ENCODE data around the genes MRPL32, URGCP and DBNL.

GRCh38 chr7:42931983-42932770, at the start of gene MRPL32:
Gene MRPL32, plus strand, starts transcription at chr7:42932376.
- RRBS: 1% methylated on average over 17 of the region's 52 CpGs

- RRBS: 4% methylated on average over 3 of the region's 13 CpGs
Observed at GRCh38 chr7:42932771-42933210, 615 bp downstream of the MRPL32 start.

DNA sequence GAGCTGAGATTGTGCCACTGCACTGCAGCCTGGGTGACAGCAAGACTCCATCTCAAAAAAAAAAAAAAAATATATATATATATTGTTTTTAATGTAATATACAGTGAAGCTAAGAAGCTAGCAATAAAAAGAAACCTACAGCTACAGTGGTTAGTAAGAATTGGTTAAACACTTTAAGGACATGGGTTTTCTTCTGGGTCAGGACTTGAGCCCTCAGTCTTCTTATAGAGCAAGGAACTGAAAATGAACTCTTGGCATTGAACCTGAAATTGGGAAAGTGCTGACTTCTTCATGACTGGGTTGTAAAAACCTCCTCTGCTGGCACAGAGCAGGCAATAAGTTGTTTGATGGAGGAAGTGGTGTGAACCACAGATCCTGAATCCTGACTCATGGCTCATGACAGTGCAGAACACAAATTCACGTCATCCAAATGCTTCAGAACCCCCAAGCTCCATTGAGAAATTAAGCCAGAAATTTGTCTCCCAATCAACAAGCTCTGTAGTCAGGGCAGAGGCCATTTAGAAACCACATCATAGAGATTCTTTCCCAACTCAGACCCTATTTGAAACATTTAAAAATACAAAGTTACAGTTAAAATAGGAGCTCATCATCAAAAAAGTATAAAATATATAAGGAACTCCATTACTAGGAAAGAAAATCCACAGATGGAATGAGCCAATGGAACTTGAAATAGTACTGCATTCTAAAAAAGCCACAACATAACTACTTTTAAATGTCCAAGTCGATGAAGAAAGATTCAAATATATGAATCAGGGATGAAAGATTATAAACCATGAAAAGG, 10.4 kb upstream of the STK17A start:
- RRBS: no CpG with 5 or more reads among the region's 2 CpGs

- RRBS: no CpG with 5 or more reads among the region's 12 CpGs
Observed at GRCh38 chr7:43615763-43616645, 33.1 kb downstream of the STK17A start.

DNA sequence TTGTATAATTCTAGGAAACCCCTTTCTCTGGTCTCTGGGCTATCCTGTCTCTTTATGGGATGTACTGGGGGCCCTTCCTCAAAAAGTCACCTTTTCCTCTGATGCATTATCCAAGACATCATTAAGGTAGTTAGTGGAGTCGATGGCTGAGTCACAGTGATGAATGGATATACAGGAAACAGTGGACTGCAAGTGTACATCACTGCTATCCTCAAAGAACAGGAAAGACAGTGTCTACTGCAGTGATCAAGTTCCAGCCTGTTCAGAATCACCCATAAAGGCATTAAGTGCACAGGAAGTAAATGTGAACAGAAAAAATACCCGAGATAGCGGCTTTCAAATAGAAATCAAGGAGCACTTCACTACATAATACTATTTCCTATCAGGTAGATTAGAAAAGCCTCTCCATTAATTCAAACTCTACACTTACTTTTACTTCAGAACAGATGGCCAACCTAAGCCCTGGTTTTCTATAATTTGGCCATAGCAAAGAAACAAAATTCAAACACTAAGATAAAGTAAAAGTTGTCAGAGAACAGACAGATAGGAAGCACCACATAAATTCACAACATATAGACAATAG, 54.6 kb downstream of the STK17A start:
- RRBS: no CpG with 5 or more reads among the region's 3 CpGs

DNA sequence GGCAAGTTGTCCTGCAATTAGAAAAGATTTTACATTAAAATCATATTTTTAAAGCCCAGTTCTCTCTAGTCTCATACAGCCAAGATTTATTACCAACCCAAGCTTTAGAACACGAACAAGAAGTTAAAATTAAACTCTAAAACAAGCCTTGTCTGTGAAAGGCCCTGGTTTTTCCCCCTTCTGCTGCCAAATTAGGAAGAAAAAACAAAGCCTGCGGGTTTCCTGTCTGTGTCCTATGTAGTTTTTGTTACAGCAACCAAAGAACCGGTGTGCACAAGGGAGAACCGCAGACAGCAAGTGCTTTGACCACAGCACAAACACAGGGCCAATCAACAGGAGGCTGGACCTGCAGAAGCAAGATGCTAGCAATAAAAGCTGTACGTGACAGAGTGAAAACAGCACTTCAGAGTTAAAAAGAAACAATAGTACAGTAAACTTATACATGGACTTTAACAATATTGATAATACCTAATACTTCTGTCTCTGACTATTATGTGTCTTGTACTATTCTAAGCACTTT, 65.8 kb downstream of the STK17A start:
- RRBS: no CpG with 5 or more reads among the region's 5 CpGs

DNA sequence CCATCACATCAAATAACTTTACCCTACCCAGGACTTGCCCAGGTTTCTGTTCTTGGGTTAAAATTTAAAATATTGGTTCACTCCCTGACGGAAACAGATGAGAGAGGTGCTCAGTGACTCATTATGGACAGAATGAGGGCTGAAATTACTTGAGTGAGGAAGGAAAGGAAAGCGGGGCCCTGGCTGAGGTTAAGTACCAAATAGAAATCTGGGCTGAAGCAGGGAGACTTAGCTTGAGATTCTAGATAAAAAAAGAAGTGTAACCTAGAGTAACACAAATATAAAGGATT, 59.6 kb downstream of the COA1 start:
- RRBS: no CpG with 5 or more reads among the region's 2 CpGs

DNA sequence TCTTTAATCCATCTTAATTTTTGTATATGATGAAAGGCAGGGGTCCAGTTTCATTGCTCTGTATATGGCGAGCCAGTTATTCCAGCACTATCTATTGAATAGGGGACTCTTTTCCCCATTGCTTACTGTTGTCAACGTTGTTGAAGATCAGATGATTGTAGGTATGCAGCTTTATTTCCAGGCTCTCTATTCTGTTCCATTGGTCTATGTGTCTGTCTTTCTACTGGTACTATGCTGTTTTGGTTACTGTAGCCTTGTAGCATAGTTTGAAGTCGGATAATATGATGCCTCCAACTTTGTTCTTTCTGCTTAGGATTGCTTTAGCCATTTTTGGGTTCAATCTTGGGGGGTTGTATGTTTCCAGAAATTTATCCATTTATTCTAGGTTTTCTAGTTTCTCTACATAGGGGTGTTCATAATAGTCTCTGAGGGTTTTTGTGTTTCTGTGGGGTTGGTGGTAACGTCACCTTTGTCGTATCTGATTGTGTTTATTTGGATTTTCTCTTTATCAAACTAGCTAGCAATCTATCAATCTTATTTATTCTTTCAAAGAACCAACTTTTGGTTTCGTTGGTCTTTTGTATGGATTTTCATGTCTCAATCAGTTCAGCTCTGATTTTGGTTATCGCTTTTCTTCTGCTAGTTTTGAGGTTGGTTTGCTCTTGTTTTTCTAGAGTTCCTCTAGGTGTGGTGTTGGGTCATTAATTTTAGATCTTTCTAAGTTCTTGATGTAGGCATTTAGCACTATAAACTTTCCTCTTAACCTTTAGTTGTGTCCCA, 26.9 kb downstream of the COA1 start:
- RRBS: no CpG with 5 or more reads among the region's 7 CpGs

- RRBS: no CpG with 5 or more reads among the region's 13 CpGs
Observed at GRCh38 chr7:43866425-43866979, 2.8 kb downstream of the MRPS24 start.

DNA sequence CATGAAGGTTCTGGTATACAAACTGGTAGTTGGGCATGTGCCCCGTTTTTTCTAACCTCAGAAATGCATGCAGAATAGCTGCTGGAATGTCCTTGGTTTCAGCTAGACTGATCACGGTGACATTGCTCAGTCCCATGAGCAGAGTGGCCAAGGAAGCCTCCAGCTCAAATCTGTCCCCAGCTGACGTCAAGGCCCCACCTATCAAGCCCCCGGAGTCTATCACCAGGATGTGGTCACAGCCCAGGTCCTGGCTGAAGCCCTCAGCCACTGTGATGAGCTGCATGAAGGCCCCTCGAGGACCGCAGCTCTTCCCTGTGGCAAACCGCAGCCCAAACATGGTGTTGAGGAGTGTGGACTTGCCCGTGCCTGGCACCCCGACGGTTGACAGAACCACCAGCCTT, 7.7 kb upstream of the MRPS24 start:
- RRBS: no CpG with 5 or more reads among the region's 10 CpGs

DNA sequence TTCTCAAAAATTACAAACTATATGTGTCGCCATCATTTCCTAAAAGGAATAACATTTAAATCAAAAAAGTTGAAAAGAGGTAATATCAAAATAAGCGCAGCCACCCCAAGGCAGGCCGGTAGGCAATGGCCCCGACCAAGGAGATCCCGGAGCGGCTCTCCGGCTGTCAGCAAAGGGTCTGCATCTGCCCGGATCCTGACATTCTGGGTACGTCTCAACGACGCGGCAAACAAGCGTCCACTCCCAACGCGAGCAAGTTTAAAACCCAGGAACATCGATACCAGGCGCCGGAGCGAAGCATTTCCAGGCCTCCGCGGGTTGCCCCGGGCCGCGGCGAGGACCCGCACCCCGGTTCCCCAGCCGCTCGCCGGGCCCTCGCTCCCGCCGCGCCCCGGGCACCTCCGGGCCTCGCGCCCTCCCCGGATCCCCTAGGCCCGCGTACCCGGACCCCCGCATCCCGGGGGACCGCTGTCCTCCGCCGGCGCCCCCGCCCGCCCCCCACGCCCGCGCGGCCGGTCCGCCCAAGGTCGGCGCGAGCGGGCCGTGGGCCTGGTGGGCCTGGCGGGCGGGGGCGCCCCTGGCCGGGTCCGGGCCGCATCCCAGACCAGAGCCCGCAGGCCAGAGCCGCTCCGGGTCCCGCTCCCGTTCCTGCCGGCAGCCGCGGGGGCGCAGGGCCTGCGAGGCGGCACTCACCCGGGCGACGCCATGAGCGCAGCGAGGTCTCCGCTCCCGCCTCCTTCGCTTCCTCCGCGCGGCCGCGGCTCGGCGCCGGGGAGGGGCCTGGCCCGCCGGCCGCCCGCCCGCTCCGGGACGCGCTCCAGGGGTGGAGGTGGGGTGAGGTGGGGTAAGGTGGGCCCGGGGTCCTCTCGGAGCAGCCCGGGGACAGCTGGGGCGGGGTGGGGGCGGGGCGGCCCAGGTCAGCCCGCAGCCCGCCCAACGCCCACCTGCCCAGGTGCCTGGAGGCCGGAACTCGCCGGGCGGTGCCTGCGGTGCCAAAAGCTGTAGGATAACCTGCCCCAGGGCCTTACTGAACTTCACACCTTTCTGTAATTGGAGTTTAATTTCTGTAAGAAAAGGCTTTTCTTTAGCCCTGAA, at the start of gene URGCP:
Gene URGCP (minus strand): TSS at position 728 of the 1,095 bp plus-strand sequence.
- RRBS: 2% methylated on average over 48 of the region's 116 CpGs

DNA sequence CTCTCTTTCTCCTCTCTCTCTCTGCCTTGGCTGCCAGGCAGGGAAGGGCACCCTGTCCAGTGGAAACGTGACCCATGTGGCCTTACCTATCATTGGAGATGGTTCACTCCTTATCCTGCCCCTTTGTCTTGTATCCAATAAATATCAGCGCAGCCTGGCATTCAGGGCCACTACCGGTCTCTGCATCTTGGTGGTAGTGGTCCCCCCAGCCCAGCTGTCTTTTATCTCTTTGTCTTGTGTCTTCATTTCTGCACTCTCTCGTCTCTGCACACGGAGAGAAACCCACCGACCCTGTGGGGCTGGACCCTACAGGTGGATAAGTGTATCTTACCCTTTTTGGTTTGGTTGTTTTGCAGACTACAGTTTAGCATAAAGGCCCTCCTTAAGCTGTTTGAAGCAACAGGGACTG, 23.0 kb downstream of the SPDYE1 start:
- RRBS: no CpG with 5 or more reads among the region's 6 CpGs

GRCh38 chr7:44040199-44040883, 4.2 kb upstream of the DBNL start:
- RRBS: 2% methylated on average over 10 of the region's 70 CpGs

GRCh38 chr7:44044332-44044834, at the start of gene DBNL:
Gene DBNL, plus strand, starts transcription at chr7:44044702.
- RRBS: 3% methylated on average over 28 of the region's 47 CpGs

GRCh38 chr7:44045458-44046286, 1.2 kb downstream of the DBNL start:
- RRBS: no CpG with 5 or more reads among the region's 6 CpGs

GRCh38 chr7:44059166-44059924, 6.0 kb downstream of the PGAM2 start:
- RRBS: no CpG with 5 or more reads among the region's 13 CpGs

DNA sequence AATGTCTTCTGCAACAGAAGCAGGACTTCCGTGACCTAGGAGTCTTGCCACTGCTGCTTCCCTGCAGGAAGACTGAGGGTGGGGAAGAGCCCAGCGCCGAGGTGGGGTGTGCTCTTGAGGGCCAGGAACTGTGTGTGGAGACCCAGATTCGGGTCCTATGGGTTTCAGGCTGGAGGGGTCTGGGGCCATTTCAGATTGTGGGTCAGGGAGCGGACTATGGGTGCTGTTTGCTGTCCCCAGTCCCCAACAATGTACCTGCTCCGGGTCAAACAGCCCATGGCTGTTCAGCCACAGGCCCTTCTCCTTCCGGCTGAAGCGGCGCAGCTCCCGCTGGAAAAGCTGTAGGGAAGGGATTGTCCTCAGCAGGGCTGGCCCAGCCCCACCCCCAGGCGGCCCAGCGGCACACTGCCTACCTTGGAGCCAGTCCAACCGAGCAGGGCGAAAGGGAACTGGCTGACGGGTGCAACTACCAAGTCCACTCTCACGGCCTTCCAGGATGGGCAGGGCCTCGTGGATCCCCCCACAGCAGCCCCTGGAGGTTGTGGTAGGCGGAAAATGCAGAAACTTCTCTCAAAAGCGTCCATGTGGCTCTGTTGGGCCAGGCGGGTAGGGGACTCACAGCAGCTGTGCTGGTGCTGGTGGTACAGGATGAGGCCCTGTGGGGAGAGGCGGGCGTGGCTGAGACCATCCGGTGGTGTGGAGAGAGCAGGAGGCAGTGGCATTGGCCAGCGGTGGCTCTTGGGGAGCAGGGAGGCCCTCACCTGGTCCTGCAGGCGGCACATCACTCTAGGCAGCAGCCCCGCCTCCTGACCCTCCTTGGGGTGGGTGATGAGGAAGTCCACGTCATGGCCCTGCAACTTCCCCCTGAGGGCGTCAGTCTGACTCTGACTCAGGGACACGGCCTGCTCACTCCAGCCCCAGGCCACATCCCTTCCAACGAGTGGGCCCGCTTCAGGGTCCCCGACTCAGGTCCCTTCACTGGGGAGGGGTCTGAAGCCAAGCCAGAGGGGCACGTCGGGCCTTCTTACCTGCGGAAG, 8.3 kb upstream of the PGAM2 start:
- RRBS: no CpG with 5 or more reads among the region's 35 CpGs

DNA sequence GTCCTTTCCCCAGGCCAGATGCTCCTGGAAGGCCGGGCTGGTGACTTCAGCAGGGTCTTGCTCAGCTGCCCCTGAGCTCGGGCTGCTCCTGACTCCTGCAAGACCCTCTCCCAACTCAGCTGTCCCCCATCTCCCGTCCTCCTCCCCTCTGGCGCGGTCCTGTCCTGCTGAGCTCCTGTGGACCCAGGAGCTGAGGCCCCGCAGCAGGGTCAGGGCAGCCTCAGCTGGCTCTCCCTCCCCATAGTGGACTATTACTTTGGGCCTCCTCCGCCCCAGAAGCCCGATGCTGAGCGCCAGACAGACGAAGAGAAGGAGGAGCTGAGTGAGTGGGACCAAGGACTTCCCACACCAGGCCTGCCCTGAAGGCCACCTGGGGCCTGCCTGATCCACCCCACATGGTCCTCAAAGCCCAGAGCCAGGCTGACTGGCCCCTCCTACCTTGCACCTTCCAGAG, 4.5 kb downstream of the AEBP1 start:
- RRBS: no CpG with 5 or more reads among the region's 10 CpGs

DNA sequence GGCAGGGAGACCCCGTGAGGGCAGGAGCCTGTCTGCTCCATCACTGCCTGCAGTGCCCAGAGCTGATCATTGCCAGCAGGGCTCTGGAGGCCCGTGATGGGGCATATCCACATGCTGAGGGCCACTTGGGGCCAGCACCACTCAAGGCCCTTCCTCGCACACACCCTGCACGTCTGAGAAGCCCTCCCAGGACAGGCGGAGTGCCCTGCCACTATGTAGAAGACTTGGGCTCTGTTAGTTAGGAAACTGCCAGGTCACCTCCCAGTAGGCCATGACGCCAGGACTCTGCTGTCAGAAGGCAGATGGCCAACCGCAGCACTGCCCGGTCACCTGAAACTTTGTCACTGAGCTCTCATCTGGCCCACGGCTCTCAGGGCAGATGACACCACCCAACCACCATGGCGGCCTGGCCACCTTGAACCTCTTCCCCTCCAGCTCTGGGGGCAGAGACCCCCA, 42.0 kb downstream of the CAMK2B start:
- RRBS: no CpG with 5 or more reads among the region's 10 CpGs

DNA sequence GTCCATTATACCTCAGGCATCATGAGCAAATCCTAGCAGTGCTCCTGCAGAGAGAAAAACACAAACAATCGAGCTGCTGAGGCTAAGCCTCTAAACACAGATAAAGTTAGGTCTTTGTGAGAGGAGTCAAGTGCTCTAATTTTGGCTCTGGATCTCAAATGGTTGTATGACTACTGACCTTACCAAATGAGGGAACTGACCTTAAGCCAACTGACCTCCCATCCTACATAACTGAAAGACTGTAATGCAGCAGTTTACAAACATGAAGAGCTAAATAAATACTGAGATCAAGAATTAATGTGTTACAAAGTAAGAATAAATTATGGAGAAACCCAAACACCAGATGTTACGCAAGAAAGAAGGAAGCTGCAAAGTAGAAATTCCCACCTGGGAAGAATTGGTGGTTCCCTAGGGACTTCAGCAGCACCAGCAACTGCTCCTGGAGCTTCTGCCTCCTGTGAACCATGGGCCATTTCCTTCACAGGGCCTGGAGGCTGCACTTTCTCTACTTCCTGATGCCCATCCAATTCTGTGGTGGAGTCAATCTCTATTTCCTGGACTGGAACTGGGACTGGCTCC, 5.8 kb downstream of the NUDCD3 start:
- RRBS: no CpG with 5 or more reads among the region's 2 CpGs